GM12891 (cell line): Measurements from ENCODE around the gene GOPC.

DNA sequence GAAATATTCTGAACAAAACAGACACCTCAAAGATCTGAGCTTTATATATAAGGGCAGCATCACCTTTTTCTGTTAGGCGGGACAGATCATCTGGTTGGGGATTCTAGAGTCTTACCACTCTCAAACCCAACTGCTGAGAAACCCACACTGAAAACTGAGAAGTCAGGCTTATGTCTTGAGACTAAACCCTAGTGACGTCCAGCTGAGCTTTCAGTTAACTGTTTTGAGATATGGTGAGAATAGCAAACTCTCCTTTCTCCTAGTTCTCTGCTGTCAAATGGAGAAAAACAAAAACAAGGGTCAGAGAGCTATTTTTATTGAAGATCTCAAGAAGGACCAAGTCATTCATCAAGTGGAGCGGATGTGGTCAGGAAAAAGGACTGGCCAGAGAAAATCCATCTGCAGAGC, 63.6 kb upstream of the CCN6 start:
- RRBS = no CpG with 5 or more reads among the region's 3 CpGs

DNA sequence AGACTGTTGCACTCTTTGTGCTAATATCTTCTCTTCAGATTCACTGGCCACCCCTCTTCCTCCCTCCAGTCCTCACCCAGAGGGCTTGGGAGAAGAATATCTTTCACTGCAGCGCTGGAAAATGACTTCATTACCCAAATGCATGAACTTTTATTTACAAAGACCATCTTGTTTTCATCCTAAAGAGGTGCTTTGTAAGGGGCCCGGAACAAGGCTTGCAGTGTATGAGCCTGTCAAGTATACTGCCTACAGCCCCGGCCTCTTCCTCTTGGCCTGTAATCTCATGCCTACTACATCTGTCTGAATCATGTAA, 525 bp upstream of the LAMA4 start:
- RRBS = no CpG with 5 or more reads among the region's 3 CpGs

DNA sequence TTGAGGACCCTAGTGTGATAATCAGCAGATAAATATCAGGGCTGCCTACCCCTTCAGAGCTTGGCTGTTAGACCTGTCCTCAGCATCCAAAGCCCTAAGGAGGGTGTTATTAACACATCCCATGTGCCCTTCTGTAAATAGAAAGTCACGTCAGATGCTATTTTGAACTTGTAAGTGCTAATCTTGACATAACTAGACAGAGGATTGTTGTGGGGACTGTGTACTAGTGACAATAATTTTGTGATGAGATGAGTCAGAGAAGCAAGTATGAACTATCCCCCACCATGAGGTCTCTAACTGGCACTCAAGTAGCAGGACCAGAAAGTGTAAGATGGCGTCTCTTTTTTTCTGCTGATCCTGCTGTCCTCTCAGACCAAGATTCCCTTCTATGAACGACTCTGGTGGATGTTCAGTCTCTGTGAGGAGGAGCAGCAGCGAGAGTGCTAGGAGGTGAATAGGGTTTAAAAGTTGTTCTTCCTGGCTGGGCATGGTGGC, 5.1 kb upstream of the LAMA4 start:
- RRBS = no CpG with 5 or more reads among the region's 4 CpGs

DNA sequence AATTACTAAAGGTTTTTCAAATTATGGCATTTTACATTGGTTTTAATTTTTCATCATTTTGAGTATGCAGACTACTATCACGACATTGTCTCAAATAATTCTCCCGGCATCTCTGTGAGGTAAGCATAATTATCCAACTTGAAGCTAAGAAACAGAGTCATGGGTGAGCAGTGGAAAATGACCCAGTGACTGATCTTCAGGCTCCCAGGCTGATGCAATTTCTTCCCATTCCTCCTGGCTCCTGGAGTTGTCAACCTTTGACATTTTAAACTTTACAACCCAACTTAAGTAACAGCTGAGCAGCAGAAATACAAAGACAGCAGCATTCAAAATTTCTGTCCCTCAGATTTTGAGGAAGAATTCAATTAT, 13.6 kb upstream of the LAMA4 start:
- RRBS = no CpG with 5 or more reads among the region's 2 CpGs

DNA sequence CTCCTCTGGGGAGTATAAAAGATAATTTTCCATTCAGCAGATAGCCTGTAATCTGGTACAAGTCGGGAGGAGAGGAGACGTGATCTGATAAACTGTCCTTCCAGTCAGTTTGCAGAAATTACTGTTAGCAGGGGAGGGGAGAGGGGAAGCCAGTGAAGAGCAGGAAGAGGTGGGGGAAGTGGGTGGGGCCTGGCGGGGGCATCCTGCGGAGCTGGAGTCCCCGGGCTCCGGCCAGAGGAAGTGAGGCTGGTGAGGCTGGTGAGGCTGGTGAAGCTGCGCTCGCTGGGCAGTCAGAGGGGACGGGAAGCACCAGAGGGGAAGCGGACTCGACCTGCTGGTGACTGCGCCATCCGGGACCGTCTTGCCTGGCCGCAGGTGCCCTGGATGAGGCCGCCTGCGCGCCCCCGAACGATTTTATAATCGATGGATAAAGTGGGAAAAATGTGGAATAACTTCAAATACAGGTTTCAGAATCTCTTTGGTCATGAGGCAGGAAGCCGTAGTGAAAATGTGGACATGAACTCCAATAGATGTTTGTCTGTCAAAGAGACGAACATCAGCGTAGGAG, 635.3 kb upstream of the MARCKS start:
- RRBS = no CpG with 5 or more reads among the region's 24 CpGs

GRCh38 chr6:113651068-113651580, 206.0 kb upstream of the MARCKS start:
- RRBS = no CpG with 5 or more reads among the region's 5 CpGs

DNA sequence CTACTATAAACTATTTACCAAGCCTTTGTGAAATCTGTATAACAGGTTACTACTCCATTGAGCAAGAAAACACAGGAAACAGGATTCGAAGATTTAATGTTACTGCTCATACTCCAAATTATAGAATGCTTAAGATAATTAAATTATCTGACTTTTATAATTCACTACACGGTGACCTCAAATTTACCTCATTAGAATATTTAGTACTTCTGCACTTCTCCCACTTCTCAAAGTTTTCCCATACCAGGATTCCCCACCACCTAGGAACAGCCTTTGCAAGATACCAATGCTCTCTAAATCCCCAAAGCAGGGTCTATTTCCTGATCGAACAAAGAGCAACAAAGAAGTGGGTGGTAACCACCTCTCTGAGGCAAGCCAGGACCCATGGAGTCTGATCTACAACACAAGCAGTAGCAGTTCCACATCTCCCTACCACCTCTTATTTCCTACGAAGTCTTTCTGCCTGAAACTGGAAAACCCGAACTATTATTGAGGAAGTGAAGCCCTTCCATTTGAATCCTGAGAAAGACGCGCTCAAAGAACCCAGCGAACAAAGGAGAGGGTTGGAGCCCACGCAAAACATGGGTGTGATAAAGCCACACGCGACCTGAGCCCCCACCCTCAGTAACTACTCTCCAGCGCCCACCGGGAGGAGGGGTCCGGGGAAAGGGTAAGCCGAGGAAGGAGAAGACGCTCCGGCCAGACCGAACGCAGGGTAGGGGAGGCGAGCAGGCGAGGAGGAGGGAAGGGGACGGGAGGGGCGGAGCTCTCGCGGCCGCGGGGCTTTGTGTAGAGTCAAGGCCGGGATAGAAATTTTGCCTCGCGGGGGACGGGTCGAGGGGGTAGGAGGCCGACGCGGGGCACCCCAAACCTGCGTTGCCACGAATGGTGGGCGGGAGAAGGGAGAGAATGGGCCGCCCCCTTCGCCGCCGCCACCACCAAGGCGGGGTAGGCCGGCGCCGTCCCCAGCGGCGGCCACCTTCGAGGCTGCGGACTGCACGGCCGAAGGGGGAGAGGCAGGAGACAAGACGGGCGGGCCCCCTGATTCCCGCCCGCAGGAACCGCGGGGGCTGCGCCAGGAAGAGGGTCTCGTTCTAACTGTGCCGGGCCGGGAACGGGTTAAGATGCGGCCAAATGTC, 970 bp downstream of the HDAC2 start:
- RRBS = 0% methylated on average over 3 of the region's 64 CpGs

DNA sequence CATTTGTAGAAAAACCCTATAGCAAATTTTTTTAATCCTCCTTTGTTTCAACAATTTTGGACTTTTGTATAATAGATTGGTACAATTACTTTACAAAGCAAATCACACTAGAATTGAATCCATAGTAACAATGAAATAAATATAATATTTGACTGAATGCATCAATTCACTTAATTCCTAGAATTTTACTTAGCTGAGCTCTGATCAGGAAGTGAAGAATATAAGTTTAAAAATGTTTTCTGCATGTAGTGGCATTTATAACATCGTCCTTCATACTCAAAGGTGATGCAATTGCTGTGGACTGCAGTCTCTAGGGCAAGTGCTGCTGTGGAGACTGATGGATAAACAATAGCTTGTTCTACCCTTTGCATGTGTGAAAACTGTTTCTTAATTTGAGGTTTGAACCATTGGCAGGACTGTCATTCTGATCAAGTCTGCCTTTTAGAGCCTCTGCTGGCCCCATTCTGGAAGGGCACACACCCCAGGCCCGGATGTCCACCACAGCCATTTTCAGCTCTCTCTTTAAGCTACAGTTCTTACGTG, 52.4 kb downstream of the FRK start:
- RRBS = no CpG with 5 or more reads among the region's 3 CpGs

- RRBS = 1% methylated on average over 6 of the region's 42 CpGs
Measured at GRCh38 chr6:116371350-116372034, 745 bp downstream of the DSE start.

DNA sequence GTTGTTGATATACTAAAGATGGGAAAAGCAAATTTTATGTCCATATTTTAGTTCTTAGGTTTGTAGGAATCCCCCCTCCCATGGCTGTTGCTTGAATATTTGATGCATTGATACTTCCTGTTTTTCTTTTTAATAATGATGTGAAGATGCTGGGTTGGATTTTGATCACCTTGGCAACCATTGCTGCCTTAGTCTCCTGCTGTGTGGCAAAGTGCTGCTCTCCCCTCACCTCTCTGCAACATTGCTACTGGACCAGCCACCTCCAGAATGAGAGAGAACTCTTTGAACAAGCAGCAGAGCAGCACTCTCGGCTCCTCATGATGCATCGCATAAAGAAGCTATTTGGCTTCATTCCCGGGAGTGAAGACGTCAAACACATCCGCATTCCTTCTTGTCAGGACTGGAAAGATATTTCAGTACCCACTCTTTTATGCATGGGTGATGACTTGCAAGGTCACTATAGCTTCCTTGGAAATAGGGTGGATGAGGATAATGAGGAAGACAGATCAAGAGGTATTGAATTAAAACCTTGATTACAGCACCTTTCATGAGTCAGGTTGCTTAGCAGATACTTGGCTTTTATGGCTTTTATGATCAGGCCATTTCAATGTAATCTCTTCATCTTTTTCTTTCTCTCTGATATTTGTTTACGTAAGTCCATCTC, 4.3 kb downstream of the CALHM4 start:
- RRBS = no CpG with 5 or more reads among the region's 6 CpGs

GRCh38 chr6:116660582-116661102, 7.9 kb downstream of the ZUP1 start:
- RRBS = no CpG with 5 or more reads among the region's 5 CpGs

DNA sequence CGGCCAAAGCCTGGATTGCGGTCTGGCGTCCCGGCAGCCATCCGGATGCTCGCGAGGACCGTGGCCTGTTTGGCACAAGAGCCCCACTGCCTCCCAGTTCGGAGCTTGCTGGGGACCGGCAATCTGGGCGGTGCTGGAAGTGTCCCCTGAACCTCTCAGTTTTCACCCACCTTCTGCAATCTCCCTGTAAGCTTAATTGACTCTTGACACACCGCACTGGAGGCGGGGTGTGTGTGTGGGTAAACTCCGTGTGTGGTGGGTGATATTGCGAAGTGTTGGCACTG, 816 bp downstream of the FAM162B start:
- RRBS = 47% methylated on average over 6 of the region's 15 CpGs

DNA sequence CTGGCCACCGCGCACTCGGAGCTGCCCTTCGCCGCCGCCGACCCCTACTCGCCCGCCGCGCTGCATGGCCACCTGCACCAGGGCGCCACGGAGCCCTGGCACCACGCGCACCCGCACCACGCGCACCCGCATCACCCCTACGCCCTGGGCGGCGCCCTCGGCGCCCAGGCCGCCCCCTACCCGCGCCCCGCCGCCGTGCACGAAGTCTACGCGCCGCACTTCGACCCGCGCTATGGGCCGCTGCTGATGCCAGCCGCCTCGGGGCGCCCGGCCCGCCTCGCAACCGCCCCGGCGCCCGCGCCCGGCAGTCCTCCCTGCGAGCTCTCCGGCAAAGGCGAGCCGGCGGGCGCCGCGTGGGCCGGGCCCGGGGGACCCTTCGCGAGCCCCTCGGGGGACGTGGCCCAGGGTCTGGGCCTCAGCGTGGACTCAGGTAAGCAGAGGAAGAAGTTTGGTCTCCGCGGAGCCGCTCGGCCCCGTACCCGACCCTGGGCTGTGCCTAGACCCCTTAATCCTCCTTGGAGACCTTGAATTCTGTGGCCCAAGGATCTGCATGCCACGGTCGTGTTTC, 5.4 kb downstream of the VGLL2 start:
- RRBS = no CpG with 5 or more reads among the region's 73 CpGs

DNA sequence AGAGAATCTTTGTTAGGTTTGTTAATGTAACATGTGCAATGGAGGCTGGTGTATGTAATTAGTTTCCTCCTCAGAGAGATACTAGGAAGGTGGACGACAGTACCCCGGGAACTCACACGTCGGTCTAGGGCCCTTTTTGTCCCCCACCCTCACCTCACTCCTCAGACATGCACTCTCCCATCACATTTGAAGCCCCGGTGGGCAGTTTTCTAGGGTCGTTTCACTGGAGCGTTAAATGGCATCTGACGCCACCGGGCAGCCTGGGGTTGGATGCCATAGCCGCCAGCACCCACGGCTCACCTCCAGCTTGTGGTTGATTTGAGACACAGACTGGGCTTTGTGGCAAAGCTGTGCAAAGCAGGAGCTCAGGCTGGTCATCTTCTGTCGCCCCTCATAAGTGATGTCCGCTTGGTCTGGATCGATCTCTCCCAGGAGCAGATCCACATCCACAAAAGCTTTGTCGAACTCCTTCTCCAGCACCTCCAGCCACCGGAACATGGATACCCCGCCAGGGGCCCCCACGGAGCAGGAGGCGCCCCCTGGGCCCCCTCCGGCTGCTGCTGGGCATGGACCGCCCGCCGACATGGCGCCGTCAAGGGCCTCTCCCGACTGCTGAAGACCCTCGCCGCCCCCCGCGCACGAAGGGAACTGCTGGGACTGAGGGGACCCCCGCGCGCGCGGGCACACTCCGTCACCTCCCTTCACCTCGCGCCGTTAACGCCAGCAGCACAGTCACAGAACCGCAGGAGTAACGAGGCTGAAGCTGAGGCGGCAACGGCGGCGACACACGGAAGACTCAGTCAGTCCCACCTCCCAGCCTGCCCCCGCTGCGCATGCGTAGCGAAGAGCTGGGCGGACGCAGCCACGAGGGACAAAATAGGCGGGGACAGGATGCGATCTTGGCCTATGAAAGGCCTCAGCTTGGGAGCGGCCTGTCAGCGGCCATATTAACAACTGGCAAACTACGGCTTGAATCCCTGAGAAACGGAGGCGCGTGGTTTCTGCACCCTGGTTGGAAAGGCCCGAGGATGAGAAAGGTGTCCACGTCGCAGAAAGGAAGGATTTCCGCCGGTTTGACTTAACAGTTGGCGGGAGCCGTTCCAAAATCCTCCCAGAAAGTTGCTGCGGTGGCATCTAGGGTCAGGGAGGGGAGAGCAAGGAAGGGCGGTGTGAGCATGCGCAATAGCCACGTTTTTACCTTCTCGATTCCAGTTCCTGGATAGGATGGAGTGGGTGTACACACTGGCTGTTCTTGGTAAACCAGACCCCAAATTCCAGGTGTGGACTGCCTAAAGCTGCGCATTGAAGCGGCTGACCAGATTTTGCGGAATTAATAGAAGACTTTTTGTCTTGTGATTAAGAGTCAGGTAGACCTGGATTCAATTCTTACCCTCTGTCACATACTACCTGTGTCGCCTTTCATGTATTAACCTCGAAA, at the start of gene GOPC:
GOPC (minus strand) TSS at position 808 of the 1,438 bp plus-strand sequence.
- RRBS = 3% methylated on average over 9 of the region's 80 CpGs

DNA sequence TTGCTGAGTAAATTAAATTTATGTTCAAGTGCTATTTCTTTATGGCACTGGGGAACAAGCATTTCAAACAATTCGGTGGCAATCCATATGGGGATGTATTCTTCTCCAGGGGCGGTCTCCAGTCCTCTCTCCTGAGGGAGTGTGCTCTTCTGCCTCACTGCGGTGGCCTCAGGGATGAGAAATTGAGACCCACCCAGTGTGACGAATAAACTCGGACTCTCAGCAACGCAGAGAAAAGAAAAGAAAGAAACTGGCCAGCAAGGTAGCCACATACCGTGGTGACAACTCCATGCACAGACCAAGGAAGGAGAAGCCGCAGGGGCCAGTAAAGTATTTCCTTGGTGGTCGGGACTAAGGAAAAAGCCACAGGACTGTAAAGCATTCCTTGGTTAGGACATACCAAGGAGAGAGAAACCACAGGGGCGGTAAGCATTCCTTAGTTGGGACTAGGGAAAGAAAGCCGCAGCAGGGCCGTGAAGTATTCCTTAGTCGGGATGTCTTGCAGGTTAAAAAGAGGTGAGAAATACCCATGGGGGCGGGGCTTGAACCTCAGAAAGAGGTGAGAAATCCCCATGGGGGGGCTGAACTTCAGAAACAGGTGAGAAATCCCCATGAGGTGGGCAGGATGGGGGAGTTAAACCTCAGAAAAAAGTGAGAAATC, 13.6 kb upstream of the GOPC start:
- RRBS = no CpG with 5 or more reads among the region's 14 CpGs

GRCh38 chr6:117619277-117619644, 16.9 kb upstream of the GOPC start:
- RRBS = no CpG with 5 or more reads among the region's 1 CpG

GRCh38 chr6:117829589-117830214, 77.4 kb upstream of the SLC35F1 start:
- RRBS = no CpG with 5 or more reads among the region's 8 CpGs

- RRBS = no CpG with 5 or more reads among the region's 28 CpGs
Measured at GRCh38 chr6:117908376-117908869, 1.4 kb downstream of the SLC35F1 start.

GRCh38 chr6:118284933-118285400, 263.1 kb upstream of the PLN start:
- RRBS = no CpG with 5 or more reads among the region's 3 CpGs